Transverse colon (tissue), 4 donors: ENCODE measurements around the genes LRRIQ1 and C12orf29.

- PRO-cap = no peak
- RAMPAGE, long total RNA, 4 experiments = no peak in any of the 4 experiments
Measured at GRCh38 chr12:78863421-78864124, 1.0 kb upstream of the SYT1 start.

GRCh38 chr12:78888569-78889109 is 24.1 kb downstream of the SYT1 start:
- PRO-cap = no peak
- RAMPAGE, long total RNA, 4 experiments = no peak in any of the 4 experiments

DNA sequence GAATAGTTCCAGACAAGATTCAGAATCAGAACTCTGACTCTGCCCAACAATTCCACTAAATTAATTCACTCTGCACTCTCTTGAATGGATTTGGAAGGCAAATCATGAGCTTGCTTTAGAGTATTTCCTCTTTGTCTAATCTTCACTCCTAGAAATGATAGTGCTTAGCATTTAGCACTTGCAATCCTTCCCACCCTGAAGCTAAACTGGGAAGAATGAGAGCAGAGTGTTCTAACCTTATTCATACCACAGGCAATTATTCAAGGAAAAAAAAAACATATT is 264.7 kb downstream of the PAWR start:
- PRO-cap = no peak
- RAMPAGE, long total RNA, 4 experiments = no peak in any of the 4 experiments

- PRO-cap = unidirectional peak, minus-strand start at chr12:79936868
- RAMPAGE, long total RNA, 4 experiments = no peak in any of the 4 experiments
Measured at GRCh38 chr12:79936709-79937217, 1.9 kb upstream of the PPP1R12A start.

DNA sequence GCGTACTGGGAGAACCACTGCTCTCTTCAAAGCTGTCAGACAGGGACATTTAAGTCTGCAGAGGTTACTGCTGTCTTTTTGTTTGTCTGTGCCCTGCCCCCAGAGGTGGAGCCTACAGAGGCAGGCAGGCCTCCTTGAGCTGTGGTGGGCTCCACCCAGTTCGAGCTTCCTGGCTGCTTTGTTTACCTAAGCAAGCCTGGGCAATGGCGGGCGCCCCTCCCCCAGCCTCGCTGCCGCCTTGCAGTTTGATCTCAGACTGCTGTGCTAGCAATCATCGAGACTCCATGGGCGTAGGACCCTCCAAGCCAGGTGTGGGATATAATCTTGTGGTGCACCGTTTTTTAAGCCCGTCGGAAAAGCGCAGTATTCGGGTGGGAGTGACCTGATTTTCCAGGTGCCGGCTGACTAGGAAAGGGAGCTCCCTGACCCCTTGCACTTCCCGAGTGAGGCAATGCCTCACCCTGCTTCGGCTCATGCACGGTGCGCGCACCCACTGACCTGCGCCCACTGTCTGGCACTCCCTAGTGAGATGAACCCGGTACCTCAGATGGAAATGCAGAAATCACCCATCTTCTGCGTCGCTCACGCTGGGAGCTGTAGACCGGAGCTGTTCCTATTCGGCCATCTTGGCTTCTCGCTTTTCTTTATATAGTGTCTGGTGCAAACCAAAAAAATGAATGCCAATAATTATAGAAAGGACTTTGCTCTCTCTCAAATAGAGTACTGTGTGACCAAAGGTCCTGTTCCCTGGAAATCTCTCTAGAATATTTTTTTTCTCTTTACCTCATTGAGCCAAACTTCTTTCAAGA is 50.3 kb downstream of the OTOGL start:
- PRO-cap = no peak
- RAMPAGE, long total RNA, 4 experiments = no peak in any of the 4 experiments

DNA sequence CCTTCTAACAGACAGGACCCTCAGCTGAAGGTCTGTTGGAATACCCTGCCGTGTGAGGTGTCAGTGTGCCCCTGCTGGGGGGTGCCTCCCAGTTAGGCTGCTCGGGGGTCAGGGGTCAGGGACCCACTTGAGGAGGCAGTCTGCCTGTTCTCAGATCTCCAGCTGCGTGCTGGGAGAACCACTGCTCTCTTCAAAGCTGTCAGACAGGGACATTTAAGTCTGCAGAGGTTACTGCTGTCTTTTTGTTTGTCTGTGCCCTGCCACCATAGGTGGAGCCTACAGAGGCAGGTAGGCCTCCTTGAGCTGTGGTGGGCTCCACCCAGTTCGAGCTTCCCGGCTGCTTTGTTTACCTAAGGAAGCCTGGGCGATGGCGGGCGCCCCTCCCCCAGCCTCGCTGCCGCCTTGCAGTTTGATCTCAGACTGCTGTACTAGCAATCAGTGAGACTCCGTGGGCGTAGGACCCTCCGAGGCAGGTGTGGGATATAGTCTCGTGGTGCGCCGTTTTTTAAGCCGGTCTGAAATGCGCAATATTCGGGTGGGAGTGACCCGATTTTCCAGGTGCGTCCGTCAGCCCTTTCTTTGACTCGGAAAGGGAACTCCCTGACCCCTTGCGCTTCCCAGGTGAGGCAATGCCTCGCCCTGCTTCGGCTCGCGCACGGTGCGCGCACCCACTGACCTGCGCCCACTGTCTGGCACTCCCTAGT is 150.2 kb downstream of the OTOGL start:
- PRO-cap = no peak
- RAMPAGE, long total RNA, 4 experiments = no peak in any of the 4 experiments

DNA sequence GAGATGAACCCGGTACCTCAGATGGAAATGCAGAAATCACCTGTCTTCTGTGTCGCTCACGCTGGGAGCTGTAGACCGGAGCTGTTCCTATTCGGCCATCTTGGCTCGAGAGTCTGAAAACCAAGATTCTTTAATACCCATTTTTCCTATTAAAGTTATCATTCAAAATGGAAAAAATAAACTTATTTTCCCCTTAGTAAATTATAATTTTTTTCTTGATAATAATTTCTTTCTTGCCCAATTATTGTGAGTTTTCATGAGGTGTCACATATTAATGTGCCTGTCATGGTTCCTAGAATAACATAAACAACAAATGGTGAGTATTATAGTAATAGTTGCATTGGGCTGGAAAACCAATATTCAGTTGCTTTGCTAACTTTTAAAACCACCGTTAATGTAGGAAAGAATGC is 150.7 kb downstream of the OTOGL start:
- PRO-cap = no peak
- RAMPAGE, long total RNA, 4 experiments = no peak in any of the 4 experiments

DNA sequence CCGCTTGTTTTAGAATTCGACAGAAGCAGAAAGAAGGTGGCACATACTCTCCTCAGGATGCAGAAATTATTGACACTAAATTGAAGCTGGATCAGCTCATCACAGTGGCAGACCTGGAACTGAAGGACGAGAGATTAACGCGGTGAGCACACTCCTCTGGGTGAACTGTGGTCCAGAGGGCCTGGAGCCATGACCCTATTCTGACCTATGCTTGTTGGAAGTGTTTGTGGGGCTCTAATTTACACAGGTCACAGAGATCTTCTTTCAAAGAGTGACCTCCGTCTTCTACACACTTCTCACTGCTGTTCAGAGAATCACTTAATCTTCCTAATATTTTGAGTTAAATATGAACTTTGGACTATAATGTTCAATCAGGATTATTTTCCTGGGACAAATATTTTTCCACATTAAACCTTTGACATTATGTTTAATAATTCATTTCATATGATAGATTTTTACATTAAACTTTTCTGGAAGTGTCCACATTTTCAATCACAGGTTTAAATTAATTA is 72.4 kb upstream of the MYF6 start:
- PRO-cap = no peak
- RAMPAGE, long total RNA, 4 experiments = no peak in any of the 4 experiments

DNA sequence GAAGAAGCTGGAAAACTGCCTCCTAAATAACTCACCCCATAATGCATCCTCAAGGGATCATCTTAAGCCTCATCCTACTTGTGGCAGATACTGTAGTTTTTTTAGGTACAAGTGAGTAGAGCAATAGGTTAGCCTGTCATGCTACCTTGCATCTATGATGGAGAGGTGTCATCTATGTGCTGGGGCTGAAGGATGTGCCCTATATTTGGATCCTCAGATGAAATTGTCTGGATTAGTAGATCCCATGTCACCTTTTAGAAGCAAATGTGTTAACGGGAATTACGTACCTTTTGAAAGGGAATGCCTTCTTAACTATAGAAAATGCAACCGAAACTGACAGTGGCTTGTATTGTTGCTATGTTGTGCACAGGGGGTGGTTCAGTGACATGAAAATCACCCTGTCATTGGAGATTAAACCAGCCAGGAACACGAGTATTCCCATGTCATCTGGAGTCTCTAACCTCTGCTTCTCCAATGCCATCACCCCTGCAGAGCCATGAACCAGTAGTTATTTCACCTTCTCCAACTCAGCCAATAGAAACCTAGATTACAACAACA is 110.2 kb downstream of the METTL25 start:
- PRO-cap = no peak
- RAMPAGE, long total RNA, 4 experiments = start-site peak on the plus strand in 1 of 4 experiments, centred at position 157 of the sequence, 5 reads per replicate

- PRO-cap = no peak
- RAMPAGE, long total RNA, 4 experiments = no peak in any of the 4 experiments
Measured at GRCh38 chr12:82659899-82660246, 26.8 kb upstream of the TMTC2 start.

DNA sequence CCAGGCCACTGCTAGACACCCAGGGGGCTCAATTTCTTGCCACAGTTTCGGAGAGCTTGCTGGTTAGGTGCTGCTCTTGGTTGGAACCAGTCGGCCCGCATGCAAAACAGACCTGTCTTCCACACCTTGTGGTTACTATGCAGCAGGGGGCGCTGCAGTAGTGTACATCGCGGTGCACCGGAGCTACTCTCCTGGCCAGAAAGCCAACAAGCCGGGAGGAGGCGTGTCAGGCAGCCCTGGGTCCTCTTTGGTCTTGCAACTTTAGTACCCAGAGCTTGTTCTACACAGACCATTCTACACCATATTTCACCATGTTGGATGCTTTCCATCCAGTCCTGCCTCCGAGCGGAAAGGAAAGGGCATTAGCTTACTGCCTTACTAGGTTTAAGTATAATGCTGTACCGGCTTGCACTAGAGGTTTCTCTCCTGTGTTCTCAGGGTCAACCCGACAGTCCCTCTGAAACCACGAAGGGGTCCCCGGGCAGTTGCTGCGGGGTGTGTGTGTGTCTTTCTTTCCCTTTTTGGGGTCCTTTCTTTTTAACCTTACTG is 908 bp upstream of the TMTC2 start:
- PRO-cap = no peak
- RAMPAGE, long total RNA, 4 experiments = no peak in any of the 4 experiments

GRCh38 chr12:84893770-84894113 is 18.9 kb downstream of the SLC6A15 start:
- PRO-cap = unidirectional peak, plus-strand start at chr12:84894008
- RAMPAGE, long total RNA, 4 experiments = no peak in any of the 4 experiments

DNA sequence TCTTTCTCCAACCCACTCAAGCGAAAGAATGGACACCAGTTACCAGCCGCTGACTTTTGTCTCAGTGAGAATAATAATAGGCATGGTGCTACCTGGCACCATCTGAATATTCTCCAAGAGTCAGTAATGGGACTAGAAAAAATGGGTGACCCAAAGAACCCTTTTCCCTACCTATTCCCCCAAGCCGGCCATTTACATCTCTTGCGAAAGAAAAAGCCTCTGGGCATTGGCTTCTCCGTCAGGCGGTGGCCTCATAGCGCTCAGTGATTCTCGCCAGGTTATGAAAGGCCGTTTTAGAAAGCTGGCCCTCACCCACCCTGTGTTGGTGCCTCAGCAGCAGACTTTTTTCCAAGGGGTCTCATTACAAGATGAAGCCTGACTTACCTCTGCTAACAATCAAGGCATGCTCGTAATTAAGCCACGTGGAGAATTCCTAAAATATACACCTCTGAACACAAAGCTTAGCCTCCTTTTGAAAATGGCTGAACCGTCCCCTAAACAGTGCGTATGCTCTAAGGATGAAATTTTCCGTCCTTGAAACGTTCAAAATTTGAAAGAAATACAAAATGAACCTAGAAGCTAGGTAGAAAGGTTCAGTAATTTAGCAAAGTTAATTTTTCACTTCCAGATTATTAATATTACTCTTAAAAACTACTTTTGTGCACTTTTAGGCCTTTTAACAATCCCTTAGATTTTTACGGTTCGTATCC is 672 bp upstream of the SLC6A15 start:
- PRO-cap = no peak
- RAMPAGE, long total RNA, 4 experiments = no peak in any of the 4 experiments

GRCh38 chr12:85035954-85036728 is at the start of gene LRRIQ1:
LRRIQ1 (plus strand) TSS chr12:85036351.
- PRO-cap = no peak
- RAMPAGE, long total RNA, 4 experiments = no peak in any of the 4 experiments

DNA sequence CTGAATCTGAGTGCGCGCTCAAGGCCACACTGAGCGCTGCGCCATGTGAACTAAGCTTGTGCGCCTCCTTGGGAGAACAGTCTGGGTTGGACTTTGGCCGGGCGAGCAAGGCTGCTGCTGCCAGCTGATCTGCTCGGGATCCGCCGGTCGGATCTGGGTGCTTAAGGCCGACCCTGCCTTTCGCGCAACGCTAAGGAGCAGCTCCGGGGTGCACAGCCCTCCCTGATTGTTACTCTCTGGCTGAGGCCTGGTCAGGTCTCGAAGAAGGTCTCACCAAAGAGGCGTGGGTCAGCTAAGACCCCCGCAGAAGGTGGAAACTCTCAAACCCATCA is 1.7 kb upstream of the ALX1 start:
- PRO-cap = no peak
- RAMPAGE, long total RNA, 4 experiments = no peak in any of the 4 experiments

- PRO-cap = no peak
- RAMPAGE, long total RNA, 4 experiments = no peak in any of the 4 experiments
Measured at GRCh38 chr12:85279259-85279630, 775 bp upstream of the ALX1 start.

DNA sequence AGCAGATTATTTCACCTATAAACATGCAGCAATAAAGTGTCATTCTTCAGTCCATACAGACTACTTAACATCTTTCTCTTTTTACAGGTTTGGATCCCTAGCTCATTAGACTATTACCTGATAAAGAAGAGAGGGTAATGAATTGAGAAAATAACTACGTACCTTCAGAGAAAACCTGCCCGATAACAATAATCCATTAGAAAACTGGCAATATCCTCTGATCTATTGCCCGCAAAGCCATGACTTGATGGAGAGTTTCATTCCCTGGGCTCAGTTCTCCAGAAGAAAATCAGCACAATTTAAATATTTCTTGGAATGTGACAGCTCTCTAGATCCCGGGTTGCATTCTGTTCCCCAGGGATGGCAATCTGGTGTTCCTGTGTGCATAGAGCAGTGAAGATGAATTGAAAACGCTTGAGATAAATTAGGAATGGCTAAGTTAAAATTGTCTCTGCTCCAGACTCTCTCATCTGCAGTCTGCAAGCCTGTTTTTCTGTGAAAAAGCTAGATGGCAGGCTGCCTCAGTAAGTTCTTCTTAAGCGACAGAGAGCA is 582.4 kb upstream of the MGAT4C start:
- PRO-cap = no peak
- RAMPAGE, long total RNA, 4 experiments = no peak in any of the 4 experiments

DNA sequence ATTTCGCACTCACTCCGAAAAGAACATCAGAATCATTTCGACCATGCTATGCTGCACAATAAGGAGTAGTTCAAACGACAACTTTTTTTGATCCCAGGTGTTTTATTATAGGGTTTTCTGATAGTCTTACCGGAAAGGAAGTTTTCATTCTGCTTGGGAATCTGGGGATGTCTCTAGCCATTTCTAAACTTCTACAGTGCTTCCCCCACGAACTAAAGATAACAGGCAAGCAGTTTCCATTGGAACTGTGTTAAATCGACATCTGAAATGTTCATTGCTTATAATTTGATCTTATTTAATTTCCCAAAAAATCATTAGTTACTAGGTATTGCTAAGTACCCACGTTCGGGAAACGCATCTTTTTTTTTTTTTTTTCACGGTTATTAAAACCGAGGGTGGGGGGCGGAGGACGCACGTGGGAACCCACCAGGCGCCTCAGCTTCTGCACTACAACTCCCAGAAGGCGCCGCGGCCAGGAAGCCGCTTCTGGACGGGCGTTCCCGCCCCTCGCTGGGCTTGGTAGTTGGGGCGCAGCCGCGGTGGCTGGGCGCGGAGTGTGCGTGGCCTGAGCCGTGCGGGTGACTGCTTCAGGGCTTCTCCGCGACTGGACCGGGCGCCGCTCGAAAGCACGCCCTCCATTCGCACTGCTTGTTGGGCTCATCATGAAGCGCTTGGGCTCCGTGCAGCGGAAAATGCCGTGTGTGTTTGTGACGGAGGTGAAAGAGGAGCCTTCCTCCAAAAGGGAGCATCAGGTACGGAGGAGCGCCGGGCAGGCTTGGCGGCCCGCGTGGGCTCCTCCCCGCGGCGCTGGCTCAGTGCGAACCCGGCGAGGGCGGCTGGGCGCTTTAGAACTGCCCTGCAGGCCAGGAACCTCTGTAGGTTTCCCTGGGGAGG is at the start of gene C12orf29:
TSS of gene C12orf29 (plus strand) at position 550 of the 894 bp plus-strand sequence.
- PRO-cap = unidirectional peak, plus-strand start at position 550 of the sequence; unidirectional peak, plus-strand start at position 702 of the sequence
- RAMPAGE, long total RNA, 4 experiments = start-site peak on the plus strand in 4 of 4 experiments, centred at positions 549 to 550 of the sequence, 44 to 355 reads per replicate

DNA sequence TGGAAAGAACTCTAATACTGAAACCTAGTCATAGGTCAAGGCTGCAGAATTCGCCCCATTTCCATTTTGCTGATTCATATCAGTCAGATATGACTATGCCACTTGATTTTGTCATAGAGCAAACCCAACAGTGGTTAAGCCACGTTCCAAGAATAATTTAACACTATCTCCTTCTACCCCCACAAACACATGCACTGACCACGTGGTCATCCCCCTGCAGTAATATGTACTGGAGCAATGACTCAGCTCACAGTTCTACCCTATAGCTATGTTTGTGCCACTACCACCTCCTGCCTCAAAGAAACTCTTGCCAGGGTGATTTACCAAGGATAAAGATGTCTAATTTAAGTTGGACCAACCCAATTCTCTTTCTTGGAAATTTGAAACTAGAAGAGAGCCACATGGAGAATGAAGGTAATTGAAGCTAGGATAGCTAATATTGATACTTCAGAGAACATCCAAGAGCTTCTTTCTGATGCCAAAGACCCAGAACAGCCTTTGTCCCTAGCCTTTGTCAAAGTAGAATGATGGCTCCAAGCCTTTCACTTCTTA is 157.7 kb downstream of the TMTC3 start:
- PRO-cap = no peak
- RAMPAGE, long total RNA, 4 experiments = no peak in any of the 4 experiments

DNA sequence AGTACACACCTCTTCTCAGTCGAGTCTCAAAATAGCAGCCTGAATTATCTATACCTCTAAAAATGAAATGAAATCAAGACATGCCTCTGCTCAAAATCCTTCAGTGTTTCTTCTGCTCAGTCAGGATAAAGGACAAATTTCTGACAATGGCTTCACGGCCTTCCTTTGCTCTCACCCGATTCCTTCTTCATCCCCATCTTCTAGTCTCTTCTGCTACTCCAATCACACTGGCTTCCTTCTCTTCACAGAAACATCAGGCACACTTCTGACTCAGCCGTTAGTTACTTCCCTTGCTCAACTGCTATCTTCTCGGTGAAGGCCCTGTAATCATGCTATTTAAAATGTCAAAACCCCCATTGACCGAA is 161.2 kb downstream of the KITLG start:
- PRO-cap = unidirectional peak, minus-strand start at position 229 of the sequence
- RAMPAGE, long total RNA, 4 experiments = start-site peak on the minus strand in 2 of 4 experiments, centred at positions 216 to 228 of the sequence, 14 to 30 reads per replicate